CMK (cell line): Measurements from ENCODE around the gene ZMYM1.

- RRBS = no CpG with 5 or more reads among the region's 10 CpGs
Observed at GRCh38 chr1:33257865-33258395, 1.6 kb downstream of the ZNF362 start.

- RRBS = 83% methylated on average over 1 of the region's 8 CpGs
Observed at GRCh38 chr1:33265142-33265894, 9.0 kb downstream of the ZNF362 start.

GRCh38 chr1:33281374-33281940 is 25.2 kb downstream of the ZNF362 start:
- RRBS = no CpG with 5 or more reads among the region's 12 CpGs

DNA sequence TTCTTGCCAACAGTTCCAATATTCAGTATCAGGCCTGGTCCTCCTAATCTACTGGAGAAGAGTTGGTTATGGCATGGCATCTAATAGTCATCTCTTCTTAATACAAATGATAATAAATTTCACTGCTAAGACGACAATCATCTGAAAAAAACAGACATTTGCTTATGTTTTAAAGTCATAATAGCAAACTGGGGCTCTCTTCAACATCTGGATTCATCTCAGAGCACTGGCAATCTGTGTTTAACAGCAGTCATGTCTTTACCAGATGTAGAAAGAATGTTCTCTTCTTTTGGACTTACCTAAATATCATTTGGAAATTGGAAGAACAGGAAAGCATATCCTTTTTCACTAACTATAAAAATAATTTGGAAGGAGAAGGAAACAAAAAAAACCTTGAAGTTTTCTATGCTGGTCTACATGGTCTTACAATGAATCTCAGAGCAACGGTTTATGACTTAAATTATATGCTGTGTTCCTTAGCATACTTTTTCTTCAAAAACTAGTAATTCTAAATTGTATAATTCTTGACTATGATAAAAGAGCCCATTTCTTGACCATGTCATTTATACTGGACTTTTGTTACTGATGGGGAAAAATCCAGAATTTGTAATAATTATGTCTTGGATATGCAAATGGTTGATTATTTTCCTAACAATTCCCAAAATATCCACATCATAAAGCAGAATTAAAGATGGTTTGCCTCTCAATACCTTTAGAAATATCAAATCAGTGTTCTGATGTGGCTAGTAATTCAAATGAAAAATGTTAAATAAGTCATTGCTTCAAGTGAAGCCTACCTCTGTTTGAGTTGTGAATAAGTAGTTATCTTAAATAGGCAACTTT is 24.4 kb upstream of the A3GALT2 start:
- RRBS = no CpG with 5 or more reads among the region's 2 CpGs

- RRBS = no CpG with 5 or more reads among the region's 3 CpGs
Observed at GRCh38 chr1:33466201-33466400, 6.3 kb upstream of the ZSCAN20 start.

DNA sequence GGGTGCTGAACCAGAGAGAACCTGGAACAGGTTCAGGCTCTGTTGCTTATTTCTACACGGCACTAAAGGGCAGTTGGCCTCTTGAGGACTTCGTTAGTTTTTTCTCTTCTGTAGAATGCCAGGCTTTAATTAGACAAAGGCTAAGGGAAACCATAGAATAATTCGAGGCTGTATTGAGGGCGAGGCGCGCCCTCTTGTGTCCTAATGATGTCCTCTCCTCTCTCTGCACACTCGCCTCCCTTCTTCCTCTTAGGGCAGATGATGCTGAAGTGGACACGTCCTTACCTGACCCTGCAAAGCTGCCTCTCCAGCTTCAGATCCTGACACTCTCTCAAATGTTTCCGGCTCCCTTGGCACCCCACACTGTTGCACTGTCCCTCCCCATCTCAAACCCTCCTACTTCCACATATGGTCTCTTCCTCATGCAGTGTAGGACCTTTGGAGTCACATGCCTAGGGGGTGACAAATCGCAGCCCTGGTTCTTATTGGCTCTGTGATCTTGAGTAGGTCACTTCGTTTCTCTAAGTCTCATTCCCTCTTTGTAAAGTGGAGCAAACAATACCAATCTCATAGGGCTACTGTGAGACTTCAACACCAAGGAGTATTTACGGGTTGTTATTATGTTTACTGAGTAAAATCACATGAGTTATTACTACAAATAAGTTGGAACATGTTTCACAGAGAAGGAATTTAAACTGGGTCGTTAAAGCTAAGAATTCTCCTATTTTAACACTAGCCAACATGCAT is 1.8 kb upstream of the ZSCAN20 start:
- RRBS = no CpG with 5 or more reads among the region's 13 CpGs

GRCh38 chr1:33634833-33635234 is 162.4 kb downstream of the ZSCAN20 start:
- RRBS = no CpG with 5 or more reads among the region's 9 CpGs

- RRBS = no CpG with 5 or more reads among the region's 8 CpGs
Observed at GRCh38 chr1:33655290-33655960, 183.0 kb downstream of the ZSCAN20 start.

GRCh38 chr1:34621890-34622232 is 133.0 kb upstream of the GJB5 start:
- RRBS = no CpG with 5 or more reads among the region's 5 CpGs

DNA sequence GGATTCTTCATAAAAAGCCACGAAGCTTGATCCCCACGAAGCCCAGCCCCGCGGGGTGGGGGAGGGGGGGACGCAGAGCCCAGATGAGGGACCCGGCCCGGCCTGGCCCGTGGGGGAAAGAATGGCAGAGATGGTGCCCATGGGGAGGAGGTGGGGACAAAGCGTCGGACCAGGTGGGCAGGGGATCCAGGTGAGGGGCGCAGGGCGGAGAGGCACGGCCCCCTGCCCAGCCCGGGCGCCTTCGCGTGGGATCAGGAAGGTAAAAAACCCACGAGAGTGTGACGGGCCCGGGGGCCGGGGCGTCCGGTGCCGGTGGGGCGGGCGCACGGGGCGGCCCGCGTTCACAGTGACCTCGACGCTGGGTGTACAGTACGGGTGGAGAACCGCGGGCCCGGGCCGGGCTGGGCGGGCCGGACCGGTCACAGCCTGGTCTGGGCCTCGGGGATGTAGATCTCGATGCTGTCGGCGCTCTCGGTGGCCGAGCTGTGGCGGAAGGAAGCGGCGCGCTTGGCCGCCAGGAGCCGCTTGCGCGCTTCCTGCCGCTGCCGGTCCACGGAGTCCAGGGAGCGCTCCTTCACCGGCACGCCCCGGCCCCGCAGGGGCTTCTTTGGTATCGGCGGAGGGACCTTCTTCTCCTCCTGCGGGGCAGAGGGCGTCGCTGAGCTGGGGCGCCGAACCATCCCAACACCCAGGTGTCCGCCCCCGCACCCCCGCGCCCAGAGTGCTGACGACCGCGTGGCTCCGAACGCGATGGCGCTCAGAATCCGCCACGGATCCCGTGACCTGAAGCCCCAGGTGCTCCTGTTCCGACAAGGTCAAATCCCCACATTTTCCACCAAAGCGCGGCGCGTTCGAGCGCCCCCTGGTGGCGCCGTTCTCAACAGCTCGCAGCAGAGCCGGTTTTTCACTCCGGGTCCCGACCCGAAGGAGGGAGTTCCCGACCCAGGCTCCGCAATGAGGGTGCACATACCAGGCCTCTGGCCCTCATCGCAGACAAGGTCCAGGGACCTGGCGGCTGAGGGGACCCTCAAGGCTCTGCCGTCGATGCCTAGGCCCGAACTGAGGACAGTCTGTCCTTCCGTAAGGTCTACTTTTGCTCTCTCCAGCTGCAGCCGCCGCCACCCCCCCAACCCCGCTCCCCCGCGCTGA is 6.5 kb upstream of the SMIM12 start:
- RRBS = 48% methylated on average over 18 of the region's 110 CpGs

- RRBS = no CpG with 5 or more reads among the region's 7 CpGs
Observed at GRCh38 chr1:34867308-34867843, 7.8 kb upstream of the SMIM12 start.

GRCh38 chr1:34984498-34985132 is 532 bp downstream of the TMEM35B start:
- RRBS = no CpG with 5 or more reads among the region's 21 CpGs

- RRBS = no CpG with 5 or more reads among the region's 8 CpGs
Observed at GRCh38 chr1:35030504-35031132, 1.1 kb downstream of the ZMYM6 start.

DNA sequence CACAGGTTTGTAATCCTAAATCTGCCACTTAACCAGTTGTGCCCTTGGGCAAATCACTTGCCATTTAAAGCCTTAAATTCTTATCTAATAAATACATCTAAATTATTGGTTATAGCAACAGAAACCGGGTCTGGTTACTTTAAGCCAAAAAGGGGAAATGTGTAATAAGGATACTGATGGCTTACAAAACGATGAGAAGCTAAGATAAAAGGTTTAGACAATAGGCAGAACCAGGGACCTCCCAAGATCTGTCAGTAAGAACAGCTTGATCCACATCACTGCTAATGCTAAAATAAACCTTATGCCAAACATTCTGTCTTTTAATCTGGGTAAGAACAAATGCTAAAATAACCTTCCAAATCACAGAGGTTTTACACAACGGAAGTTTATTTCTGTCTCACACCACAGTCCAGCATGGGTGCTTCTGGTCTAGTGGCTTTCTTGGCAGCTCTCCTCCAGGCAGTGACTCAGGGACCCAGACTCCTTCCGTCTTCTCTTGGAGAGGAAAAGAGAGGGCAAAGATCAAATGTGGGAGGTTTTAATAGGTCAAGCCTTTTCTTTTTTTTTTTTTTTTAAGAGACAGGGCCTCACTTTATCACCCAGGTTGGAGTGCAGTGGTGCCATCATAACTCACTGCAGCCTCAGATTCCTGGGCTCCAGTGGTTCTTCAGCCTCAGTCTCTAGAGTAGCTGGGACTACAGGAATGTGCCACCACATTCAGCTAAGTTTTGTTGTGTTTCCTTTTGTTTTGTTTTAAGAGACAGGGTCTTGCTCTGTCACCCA is 16.4 kb upstream of the ZMYM1 start:
- RRBS = no CpG with 5 or more reads among the region's 4 CpGs

DNA sequence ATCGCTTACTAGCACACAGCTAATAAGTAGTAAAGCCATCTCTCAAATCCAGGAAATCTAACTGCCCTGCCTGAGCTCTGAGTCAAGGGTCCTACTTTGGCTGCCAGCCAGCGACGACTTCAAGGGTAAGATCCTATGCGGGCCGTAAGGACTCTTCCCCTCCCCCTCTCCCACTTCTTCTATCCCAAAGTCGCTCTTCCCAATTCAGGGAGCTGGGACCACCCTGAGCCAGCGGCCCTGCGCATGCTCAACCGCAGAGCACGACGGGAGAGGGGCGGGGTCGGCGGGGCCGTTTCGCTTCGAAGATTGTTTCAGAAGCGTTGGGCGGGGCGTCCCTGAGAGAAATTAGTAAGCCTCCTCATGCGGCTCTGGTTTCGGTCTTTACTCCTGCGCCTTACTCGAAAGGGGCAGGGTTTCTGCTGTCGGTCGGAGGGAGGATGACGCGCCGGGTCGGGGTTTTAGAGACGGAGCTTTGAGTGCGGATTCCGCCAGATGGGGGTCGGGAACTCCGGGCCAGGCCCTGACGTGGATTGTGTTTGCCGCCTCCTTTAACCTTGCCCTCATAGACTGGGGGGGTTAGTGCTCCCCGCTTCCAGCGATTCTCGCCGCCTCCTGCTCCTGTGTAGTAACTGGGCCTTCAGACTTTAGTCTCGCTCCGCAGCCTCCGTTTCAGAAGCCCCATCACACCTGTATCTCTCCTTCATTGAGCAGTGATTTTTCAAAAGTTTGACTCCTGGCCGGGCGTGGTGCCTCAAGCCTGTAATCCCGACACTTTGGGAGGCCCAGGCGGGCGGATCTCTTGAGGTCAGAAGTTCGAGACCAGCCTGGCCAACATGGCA is at the start of gene ZMYM1:
TSS of gene ZMYM1 (plus strand) at position 291 of the 839 bp plus-strand sequence.
- RRBS = 1% methylated on average over 7 of the region's 50 CpGs

GRCh38 chr1:35104196-35105047 is 25.2 kb downstream of the ZMYM1 start:
- RRBS = no CpG with 5 or more reads among the region's 4 CpGs

DNA sequence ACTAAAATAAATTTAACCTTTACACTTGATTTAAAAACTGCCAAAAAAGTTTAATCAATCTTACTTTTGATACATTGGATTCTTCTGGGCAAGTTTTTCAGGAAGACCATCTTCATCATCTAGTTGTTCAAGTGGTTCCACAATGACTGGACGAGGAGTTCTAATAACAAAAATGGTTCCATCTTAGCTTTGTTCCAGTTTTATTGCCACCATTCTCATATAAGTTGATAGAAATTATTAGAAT is 2.6 kb downstream of the SFPQ start:
- RRBS = no CpG with 5 or more reads among the region's 1 CpG

GRCh38 chr1:35193239-35193926 is 438 bp upstream of the SFPQ start:
- RRBS = no CpG with 5 or more reads among the region's 18 CpGs

DNA sequence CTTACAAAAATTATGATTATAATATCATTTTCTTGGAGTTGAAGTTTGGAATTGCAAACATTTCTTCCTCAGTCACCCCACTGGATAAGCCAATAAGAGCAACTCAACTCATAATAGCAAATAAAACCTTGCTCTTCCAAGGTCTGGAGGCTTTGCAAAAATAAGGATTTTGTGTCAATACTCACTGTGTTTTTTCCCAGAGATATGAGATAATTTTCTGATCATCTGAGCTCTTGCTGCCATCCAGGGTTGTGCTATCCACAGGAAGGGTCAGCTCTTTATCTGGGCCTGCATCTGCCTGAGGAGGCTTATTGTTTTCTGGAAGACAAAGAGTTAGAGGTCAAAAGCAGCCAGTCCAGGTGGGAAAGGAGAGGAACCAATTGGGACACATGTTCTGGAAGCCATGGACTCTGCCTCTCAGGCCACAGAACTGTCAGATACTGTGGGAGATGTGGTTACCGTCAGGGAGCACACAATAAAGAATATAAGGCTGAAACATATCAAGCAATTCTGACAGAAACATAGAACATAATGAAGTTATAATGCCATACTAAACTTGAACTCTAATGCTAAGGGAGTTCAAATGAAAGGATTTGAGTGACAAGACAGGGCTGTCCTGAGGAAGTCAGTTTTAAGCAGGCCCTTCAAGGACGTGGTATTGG is 103.7 kb downstream of the KIAA0319L start:
- RRBS = no CpG with 5 or more reads among the region's 2 CpGs

- RRBS = no CpG with 5 or more reads among the region's 57 CpGs
Observed at GRCh38 chr1:35577284-35578095, 4.4 kb downstream of the TFAP2E start.